GM06990 (cell line): ENCODE data around the genes DRAXIN and PLOD1.

DNA sequence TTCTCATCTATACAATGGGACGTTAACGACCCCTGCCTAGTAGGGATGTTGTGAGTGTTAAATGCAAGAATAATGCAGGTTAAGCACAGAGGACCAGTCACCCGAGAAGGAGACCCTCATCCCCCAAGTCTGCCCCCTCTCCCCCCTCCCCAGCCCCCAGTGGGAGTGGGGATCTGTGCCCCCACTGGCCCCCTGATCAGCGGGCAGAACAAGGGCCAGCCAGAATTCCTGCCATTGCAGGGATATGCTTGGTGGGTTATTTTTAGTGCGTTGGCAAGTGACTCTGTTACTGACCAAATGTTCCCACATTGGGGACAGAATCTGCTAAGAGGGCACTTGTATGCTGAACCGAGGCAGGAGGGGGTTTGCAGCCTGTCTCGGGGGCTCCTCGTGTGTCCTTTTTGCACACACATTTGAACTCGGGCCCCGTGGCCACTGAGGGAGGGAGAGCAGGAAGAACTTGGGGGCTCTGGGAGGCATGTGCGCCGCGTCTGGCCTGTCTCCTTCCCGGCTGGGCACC lies 66.3 kb upstream of the CASZ1 start:
- RRBS, result no CpG with 5 or more reads among the region's 14 CpGs

DNA sequence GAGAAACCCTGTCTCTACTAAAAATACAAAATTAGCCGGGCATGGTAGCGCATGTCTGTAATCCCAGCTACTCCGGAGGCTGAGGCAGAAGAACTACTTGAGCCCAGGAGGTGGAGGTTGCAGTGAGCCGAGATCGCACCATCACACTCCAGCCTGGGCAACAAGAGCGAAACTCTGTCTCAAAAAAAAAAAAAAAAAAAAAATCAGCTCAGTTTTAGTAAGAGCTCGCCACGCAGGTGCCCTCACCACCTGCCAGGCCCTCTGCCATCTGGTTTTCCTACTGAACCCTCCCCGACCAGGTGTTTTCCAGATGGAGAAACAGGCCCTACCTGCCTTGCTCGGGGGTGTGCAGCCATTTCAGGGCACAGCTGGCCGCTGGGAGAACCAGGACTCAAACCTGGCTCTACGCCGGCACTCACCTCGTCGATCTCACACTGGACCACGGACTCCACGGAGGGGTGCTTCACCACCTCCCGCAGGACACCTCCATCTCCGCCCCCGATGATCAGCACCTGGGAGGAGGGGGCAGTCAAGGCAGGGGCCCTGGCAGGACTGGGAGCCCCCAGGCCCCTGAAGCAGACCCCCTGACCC lies 1.3 kb downstream of the SRM start:
- RRBS, result no CpG with 5 or more reads among the region's 20 CpGs

- RRBS, result no CpG with 5 or more reads among the region's 9 CpGs
These were observed 9.5 kb upstream of the EXOSC10 start for GRCh38 chr1:11108923-11109875.

DNA sequence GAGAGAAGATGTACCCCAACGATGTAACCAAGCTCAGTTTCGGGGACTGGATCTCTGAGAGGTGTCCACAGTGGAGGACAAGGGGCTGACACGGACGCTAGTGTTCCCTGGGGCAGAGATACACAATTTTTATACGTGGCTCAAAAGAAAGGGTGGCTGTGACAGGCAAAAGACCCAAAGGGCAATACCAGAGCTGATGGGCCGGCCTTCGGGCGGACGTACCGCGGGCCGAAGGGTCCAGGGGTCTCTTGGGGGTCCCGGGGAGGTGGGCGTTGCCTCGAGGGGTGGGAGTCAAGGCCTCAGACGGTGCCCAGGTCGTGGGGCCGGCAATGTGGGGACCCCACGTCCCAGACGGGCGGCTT lies 370 bp downstream of the MTOR start:
- RRBS, result 2% methylated on average over 13 of the region's 21 CpGs

DNA sequence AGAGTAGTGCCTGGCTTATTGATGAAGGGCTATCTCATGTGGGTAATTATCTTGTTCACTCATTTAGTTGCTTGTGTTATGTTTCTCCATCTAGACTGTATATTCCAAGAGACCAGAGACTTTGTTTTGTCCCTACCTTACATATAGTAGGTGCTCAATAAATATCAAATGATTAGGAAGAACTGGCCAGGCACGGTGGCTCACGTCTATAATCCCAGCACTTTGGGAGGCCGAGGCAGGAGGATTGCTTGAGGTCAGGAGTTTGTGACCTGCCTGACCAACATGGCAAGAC lies 9.0 kb downstream of the FBXO2 start:
- RRBS, result no CpG with 5 or more reads among the region's 3 CpGs

DNA sequence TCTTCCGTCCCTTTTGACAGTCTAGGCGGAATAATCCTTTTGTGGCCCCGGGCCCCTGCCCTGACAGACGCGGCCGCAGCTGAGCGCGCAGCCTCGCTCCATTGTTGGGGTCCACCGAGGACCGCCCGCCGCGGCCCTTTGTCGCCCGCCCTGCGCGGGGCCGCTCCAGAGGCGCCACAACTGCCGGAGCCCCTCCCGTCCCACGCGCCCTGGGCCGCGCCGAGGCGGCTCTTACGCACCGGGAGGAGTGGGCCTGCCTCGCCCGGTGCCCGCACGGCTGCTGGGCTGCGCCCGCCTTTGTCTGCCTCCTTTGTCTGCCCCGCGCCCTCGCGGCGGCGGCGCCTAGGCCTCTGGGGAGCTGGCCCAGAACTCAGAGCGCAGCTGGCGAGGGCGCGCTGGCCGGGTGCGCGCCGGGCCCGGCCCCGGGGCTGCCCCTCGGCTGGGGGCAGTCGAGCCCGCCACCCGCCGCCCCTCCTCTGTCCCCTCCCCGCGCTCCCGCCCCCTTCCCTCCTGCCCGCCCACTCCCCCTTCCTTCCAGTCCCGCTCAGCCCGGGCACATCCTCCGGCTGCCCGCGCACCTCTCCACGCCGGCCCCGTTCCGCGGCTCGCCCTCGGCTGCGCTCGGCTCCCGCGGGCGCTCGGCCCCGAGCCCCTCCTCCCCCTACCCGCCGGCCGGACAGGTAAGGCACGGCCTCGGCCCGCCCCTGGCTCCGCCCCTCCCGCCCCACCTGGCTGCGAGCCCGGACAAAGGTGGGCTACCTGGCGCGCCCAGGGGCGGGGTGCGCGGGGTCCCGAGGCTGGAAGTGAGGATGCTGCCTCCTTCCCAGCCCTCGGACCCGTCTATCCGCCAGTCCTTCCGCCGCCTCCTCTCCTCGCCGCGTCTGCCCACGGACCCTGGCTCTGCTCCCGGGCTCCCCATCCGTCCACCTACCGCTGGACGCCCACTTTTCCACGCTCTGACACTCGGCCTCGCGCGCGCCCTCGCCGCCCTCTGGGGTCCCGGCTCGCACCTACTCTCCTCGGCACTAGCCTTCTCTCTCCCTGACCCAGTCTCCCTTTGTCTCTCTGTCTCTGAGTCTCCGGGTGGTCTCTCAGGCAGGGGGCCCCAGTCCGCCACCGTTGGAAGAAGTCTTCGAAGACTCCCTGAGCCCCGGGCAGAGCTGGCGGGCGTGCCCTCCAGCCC lies at the start of gene DRAXIN:
TSS of gene DRAXIN (plus strand) at position 537 of the 1,183 bp plus-strand sequence.
- RRBS, result 7% methylated on average over 51 of the region's 128 CpGs

GRCh38 chr1:11719294-11720022 lies 16.5 kb upstream of the AGTRAP start:
- RRBS, result no CpG with 5 or more reads among the region's 44 CpGs

- RRBS, result no CpG with 5 or more reads among the region's 24 CpGs
These were observed 4.1 kb upstream of the AGTRAP start for GRCh38 chr1:11731656-11732436.

DNA sequence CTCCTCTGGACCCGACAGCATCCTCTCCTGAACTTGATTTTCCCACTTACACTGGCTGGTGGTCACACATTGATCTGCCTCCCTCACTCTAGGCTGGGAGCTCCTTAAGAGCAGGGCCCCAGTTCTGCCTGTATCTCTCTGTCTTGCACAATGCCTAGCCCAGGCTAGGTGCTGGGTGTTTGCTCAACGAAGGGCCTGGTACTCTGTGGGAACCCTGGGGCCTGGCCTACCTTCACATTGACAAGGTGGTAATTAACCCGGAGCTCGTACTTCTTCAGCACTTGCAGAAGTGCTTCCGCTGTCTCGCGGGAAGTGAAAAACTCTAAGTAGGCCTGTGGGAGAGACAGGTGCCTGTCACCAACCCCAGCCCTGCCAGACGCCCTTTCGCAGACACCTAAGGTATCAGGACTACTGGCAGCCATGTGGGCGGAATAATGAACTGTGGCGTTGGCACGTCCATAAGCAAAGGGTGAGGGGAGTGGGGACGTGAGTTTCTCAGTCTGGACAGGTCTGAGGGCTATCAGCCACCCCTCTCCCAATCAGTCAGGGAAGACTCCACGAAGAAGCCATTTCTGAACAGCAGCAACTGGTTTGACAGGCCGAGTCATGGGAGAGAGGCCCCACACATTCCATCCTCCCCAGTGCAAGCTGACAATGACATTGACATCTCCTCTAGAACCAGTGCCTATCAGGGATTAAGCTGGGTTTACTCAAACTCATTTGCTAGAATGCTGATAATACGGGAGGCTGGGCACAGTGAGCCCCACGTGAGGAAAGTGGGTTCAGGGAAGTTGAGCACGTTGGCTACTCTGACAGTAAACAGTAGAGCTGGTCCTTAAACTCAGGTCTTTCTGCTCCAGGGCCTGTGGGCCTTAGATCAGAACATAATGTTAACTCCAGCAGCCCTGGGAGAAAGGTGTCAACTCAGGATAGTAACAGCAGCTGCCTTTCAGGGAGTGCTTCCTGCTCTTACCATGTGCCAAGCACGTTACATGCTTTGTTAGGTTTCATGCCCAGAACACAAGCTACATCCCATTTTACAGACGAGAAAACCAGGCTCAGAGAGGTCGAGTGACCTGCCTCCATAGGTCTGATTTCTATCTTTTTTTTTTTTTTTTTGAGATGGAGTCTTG lies 13.3 kb downstream of the MTHFR start:
- RRBS, result no CpG with 5 or more reads among the region's 21 CpGs

GRCh38 chr1:11794089-11794556 lies 11.6 kb downstream of the MTHFR start:
- RRBS, result no CpG with 5 or more reads among the region's 7 CpGs

DNA sequence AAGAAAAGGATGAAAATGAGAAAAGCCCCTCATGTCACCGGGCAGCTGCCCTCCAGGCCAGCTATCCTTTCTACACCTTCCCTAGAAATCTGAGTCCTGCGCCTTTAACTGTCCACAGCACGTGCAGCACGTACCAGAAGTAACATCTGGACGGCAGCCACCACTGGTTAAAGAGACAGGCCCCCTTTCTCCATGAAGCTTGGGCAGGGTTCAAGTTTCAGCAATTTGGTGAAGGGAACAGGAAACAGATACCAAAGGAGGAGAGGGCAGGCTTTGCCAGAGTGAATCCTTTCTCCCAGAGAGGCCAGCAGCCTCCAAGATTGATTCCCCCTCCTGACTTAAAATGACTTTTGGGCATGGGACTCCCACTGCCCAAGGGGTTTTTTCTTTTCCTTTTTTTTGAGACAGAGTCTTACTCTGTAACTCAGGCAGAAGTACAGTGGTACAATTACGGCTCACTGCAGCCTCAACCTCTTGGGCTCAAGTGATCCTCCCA lies 3.7 kb upstream of the KIAA2013 start:
- RRBS, result no CpG with 5 or more reads among the region's 6 CpGs

DNA sequence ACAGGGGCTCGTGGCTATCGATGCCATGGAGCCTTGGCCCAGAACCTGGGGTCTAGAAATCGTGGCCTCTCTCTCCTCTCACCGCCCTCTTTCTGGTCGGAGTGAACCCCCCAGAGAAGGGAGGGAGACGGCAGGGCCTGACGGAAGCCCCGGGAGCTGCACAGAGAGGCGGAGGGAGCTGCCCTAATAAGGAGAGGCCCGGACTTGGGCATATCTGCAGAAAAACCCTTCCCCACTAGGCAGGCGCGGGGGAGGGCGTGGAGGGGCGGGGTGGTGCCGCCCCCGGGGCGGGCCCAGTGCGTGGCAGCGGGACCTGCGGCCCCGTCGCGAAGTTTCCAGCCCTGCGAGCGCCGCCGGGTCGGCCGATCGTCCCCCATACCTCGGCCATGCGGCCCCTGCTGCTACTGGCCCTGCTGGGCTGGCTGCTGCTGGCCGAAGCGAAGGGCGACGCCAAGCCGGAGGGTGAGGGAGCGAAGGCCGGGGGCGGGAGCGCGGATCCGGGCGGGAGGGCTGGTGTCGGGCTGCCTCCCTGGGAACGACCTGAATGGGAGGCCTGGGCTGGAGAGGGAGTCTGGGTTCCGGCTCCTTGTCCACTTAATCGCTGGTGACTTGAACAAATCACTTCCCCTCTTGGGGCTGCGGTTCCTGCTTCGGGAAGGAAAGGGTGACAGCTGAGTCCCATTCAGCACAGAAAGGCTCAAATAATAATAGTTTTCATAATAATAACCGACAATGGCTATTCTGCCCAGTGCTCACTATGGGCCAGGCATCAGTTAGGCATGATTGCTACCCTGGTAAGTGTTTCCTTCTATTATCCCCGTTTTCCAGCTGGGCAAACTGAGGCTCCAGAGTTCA lies at the start of gene PLOD1:
TSS of gene PLOD1 (plus strand) at position 324 of the 855 bp plus-strand sequence.
- RRBS, result 3% methylated on average over 30 of the region's 52 CpGs

DNA sequence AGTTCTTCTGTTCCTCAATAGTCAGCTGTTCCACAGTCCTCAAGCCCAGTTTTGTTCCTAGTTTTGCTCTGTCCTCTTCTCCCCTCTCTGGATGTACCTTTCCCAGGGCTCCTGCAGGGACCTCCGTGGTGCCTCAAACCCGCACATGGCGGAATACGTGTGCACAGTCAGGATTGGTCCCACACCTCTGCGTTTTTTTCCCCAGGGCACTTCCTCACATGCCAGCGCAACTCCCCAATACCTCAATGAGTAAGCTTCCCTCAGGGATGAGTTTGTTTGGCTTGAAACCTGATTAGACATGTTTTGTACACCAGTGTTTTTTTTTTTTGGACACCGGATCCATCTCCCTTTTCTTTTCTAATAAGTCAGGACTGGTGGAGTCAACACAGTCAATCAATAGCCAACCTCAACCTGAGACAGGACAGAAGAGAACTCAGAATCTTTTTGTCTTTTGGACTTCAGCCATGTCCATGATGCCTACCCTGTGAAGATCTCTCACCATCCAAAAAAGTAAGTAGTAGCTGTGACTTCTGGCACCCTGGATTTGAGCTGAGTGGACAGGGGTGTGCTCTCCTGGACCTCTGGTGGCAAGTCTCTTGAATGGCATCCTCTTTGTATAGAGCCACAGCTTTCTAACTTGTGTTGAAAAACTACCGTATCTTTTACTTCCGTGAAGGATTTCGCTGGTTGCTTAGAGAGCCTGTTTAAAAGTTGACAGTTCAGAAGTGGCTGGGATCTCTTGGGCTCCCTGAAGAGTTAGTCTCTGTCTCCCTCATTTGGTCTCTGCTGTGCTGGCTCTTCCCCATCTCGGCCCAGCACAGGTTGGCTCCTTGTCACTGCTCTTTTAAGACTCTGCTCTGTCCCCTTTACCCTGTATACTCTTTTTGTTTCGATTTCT lies 1.6 kb downstream of the MFN2 start:
- RRBS, result no CpG with 5 or more reads among the region's 12 CpGs

DNA sequence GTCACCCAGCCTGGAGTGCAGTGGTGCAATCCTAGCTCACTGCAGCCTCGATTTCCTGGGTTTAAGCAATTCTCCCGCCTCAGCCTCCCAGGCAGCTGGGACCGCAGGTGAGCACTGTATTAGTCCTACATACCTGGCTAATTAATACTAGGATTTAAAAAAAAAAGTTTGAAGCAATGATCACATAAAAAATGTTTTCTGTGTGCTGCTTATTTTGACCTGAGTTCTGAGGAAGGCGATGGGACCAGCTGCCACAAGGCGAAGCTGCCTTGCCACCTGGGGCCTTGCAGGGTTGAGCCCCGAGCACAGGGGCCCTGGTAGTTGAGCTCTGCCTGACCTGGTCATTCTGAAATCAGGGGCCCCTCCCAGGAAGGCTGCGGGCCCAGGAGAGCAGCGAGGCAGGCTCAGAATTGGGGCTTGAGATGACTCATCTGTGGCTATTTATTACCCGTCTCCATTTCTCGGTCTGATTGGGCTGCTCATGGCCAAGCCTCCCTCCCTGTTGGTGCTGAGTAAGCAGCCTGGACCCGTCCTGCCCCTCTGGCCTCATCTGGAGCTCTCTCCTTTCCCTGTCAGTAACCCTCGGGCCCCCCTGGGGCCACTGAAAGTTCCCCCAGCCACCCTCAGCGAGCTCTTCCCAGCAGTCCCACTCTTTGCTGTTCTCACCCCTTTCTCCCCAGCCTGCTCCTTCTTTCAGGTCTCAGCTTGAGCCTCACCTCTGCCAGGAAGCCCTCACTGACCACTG lies 11.2 kb upstream of the TNFRSF8 start:
- RRBS, result no CpG with 5 or more reads among the region's 13 CpGs

GRCh38 chr1:12125367-12126027 lies 41.3 kb upstream of the TNFRSF1B start:
- RRBS, result 95% methylated on average over 2 of the region's 16 CpGs

- RRBS, result no CpG with 5 or more reads among the region's 14 CpGs
These were observed 8.1 kb upstream of the TNFRSF1B start for GRCh38 chr1:12158688-12159191.

GRCh38 chr1:12182918-12183349 lies 16.1 kb downstream of the TNFRSF1B start:
- RRBS, result no CpG with 5 or more reads among the region's 9 CpGs

DNA sequence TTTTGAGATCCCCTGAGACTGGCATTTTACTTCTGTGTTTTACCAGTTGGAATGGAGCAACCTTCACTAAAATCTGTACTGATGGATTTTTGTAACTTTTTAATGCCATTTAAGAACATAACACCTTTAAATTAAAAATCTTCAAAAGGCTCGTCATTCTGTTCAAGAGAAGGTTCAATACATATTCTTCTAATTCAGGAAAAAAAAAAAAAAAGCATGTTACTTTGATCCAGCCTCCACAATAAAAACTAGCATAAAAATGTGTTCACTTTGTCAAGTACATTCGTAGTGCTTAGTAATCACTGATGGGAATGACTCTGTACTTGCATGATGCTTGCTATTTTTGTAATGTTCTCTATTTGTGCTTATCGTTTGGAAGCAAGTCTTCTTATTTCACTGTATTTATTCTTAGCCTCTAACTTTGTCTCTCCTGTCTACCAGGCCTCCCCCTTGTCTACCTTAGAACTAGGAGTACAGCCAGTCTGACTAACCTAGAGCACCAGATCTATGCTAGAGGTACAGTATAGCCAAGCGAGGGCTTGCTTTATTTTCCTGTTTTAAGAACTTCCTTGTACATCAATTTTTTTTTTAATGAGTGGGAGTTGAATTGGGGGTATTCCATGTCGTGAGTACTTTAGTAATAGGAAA lies 108.1 kb downstream of the VPS13D start:
- RRBS, result no CpG with 5 or more reads among the region's 5 CpGs

DNA sequence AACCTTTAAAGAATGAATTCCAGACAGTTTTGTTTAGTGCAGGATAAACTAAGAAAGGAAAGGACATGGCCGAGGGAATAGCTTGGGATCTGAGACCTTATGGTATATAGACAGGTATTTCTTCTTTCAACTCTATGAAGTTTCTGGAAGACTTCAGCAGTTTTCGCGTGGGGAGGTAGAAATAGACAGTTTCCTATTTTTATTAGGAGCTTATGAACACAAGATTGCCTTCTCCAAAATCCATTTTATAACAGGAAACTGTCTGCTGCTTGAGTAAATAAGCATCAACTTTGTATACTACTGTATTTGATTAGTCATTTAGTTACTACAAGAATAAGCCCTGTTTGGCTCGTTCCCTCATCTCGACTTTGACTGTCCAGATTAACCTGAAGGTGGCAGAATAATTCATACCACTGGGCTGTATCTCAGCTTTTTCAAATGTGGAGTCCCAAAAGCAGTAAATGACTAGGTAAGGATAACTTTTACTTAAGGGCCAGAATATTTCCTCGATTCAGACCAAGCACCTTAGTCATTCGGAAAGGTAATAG lies 177.5 kb downstream of the VPS13D start:
- RRBS, result no CpG with 5 or more reads among the region's 7 CpGs

- RRBS, result no CpG with 5 or more reads among the region's 4 CpGs
These were observed 145.2 kb downstream of the DHRS3 start for GRCh38 chr1:12472765-12473201.